Measurements from ENCODE around the genes LSS and PCNT.

DNA sequence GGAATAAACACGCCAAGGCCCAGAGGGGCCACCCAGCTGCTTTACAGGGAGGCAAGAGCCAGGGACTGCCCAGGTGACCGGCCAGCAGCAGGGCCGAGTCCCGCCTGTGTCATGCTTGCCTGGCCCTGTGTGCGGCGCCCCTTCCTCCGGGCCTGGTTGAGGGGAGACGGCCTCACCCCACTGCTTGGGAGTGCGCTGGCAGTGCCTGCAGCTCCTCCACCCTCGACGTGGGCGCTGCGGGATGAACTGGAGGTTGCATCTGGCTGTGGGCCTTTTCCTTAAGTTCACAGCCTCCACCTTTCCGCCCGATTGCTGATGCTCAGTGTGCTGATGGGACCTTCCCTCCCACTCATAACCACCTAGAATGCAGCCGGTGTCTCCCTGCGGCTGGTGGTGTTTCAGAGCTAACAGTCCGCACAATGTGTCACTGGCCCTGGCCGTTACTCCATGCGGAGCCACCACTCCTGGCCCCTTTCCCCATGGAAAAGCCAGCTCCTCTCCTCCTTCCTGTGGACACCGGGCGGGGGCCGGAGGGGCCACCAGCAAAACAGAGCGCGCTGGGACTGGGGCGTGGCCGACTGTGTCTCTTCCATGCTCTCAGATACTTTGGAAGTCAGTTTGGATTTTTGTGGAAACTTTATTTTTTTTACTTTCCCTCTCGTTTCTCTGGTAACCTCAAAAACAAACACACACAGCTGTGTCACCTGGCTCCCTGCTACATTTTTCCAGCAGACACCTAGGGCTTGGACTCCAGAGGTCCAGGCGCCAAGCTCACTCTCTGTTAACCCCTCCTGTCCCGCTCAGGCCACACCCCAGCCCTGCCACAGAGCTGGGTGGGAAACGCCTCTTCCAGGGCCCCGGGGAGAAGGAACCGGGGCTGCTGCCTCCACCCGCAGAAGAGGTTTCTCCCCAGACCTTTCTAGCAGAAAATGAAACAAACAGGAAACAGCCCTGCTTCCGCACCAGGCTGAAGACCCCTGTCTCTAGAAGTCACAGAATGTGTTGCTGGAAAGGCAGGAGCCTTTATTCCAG lies 32.7 kb upstream of the COL6A2 start:
- RRBS = 20% methylated on average over 6 of the region's 35 CpGs

- RRBS = 17% methylated on average over 3 of the region's 11 CpGs
Measured at GRCh38 chr21:46065962-46066231, 32.0 kb upstream of the COL6A2 start.

DNA sequence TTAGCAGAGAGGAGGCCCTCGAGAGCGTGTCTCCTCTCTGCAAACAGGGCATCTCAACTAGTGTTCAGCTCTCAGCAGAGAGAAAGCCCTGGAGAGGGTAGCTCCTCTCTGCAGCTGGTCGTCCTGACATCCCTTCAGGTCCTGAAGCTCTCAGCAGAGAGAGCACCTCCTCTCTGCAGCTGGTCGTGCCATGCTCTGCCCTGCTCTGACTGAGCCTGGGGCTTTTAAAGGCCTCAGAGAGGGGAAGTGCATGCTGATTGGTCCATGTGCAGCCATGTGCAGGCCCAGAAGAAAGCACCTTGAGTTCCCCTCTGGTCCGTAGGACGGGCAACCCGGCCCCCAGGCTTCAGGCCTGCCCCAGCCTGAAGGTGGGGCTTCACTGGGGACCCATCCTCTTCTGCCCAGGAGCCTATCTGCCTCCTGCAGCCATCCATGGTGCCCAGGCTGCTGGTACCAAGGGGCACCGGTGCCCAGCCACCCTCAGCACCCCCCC lies 11.2 kb downstream of the COL6A2 start:
- RRBS = no CpG with 5 or more reads among the region's 8 CpGs

DNA sequence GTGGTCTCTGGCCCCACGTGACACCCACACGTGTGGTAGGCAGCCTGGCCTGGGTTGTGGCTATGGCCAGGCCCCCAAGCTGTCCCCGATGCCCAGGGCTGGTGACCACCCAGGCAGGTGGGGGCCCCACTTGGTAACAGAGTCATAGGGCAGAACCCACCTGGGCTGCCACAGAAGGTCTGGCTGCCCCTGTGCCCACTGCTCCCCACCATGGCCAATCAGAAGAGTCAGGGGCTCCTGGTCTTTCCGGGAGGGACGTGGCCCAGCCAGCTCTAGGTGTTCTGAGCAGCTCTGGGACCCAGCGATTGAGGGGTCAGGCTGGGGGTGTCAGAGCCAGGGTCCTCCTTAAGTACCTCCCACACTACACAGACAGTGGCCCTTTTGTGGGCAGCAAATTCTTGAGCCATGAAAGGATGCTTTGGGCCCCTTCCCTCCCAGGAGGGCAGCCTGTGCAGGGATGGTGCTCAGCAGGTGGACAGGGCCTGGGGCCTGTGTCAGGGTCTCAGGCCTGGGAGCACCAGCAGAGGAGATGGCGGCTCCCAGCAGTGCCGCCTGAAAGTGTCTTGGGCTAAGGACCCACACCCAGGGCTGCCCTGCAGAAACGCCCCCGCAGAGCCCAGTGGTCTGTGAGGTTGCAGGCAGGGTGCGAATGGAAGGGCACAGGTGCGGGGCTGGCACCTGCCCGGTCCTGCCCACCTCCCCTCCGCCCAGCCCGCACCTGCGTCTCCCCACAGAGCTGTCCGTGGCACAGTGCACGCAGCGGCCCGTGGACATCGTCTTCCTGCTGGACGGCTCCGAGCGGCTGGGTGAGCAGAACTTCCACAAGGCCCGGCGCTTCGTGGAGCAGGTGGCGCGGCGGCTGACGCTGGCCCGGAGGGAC lies 23.9 kb downstream of the FTCD start:
- RRBS = 91% methylated on average over 8 of the region's 32 CpGs

GRCh38 chr21:46151372-46151823 lies 4.0 kb downstream of the FTCD start:
- RRBS = 23% methylated on average over 1 of the region's 33 CpGs

GRCh38 chr21:46199329-46199967 lies 15.2 kb upstream of the SPATC1L start:
- RRBS = no CpG with 5 or more reads among the region's 9 CpGs

DNA sequence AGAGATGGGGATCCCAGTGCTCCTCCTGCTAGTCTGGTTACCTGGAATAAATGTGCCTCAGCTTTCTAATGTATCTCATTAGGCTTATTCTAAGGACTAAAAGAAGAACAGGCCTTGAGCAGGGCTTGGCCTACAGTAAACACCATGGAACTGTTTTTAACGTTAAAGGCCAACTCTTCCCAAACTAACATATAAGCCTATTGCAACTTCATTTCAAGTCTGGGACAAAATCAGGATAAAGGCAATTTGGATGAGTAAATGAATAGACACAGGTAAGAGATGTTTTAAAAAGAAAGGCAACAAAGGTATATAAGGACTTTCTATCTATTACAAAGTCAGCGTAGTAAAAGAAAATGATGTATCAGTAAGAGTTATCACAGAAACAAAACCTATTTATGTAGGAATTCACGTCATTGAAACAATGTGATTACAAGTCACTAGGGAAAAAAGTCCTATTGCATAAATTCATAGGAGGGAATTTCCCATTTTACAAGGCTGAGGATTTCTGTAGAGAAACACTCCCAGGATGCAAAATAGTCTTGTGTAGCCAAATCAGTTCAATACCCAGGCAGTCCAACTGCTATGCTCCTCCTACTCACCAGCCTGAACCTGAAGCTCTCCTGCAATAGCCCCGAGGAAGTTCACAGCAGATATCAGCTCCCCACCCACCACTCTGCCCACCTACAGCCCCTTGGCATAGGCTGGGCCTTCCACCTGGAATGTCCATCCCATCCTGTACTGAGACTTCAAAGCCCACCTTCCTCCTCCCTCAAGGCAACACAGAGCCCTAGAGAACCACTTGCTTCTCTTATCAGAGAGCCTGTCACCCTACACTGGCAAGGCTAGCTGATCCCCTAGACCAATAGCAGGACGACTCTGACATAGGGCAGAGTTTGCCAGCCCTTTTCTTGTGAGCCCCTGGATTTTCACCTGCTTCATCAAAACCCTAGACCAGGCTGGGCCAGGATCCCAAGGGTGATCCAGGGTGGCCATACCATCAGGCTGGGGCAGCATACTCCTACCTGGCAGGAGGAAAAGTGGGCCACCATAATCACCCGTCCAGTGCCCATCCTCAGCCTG lies 1.7 kb downstream of the LSS start:
- RRBS = no CpG with 5 or more reads among the region's 6 CpGs

DNA sequence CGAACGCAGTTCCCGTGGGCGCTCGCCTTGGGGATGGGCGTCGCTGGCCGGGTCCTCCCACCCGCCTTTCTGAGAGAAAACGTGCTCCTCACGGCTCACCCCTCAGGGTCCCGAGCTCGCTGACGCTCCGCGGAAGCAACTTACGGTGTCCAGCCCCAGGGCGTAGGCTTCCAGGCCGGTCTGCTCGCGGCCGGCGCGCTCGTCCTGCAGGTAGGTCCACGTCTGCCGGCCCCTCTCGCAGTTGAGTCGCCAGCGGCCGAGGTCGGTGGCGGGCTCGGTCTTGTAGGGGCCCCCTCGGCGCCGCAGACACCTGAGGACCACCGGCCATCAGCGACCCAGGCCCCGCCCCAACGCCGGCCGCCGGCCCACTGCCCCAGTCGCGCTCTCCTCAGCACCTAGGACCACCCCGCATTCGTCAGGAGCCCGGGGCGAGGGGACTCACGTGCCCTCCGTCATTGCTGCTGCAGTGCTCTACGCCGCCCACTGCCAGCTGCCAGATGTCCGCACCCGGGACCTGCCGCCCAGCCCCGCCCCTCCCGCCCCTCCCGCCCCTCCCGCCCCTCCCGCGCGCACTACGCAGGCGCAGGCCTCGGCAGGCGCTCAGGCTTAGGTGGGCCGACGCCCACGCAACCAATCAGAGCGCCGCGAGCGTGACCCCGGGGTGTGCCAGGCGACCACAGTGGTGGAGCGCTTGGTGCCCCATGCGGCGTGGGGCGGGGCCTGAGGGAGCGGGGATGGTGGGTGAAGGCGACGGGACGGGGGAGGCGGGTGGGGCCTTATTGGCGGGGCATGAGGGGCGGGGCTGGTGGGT lies at the start of gene LSS:
LSS (minus strand) TSS at position 485 of the 811 bp plus-strand sequence.
- RRBS = 2% methylated on average over 26 of the region's 88 CpGs

- RRBS = no CpG with 5 or more reads among the region's 14 CpGs
Measured at GRCh38 chr21:46234746-46235862, 6.5 kb upstream of the LSS start.

DNA sequence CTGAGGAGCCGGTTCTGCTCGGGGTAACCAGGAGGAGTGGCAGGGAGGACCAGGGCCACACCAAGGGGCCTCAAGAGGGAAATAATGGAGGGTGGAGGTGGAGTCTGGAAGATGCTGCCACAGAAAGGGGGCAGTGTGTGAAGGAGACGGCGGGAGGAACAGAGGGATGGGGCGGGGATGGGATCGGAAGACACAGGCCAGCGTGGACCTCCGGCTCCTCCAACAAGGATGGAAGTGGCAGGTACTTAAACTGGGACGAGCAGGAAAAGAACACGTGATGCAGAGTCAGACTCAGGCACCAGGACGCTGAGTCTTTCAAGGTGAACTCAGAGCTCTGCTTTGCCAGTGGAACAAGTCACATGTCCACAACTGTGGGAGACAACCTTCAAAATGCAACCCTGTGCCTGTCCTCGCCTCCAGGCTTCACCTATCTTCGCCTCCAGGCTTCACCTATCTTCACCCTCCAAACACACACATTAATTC lies 27.7 kb upstream of the LSS start:
- RRBS = no CpG with 5 or more reads among the region's 13 CpGs

DNA sequence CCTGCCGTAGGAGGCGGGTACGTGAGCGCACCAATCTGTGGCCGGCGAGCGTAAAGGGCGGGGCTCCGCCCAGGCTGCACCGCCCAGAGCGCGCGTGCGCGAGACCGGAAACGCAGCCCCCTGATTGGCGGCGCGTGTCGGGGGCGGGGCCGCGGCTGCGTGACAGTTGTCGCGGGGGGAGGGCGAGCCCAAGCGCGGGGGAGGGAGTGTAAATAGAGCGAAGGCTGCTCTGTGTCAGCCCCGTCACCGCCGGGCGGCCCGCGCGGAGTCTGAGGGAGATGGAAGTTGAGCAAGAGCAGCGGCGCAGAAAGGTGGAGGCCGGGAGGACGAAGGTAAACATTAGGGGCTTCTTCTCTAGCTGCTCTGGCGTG lies at the start of gene PCNT:
PCNT (plus strand) TSS at position 206 of the 371 bp plus-strand sequence.
- RRBS = 3% methylated on average over 22 of the region's 43 CpGs

DNA sequence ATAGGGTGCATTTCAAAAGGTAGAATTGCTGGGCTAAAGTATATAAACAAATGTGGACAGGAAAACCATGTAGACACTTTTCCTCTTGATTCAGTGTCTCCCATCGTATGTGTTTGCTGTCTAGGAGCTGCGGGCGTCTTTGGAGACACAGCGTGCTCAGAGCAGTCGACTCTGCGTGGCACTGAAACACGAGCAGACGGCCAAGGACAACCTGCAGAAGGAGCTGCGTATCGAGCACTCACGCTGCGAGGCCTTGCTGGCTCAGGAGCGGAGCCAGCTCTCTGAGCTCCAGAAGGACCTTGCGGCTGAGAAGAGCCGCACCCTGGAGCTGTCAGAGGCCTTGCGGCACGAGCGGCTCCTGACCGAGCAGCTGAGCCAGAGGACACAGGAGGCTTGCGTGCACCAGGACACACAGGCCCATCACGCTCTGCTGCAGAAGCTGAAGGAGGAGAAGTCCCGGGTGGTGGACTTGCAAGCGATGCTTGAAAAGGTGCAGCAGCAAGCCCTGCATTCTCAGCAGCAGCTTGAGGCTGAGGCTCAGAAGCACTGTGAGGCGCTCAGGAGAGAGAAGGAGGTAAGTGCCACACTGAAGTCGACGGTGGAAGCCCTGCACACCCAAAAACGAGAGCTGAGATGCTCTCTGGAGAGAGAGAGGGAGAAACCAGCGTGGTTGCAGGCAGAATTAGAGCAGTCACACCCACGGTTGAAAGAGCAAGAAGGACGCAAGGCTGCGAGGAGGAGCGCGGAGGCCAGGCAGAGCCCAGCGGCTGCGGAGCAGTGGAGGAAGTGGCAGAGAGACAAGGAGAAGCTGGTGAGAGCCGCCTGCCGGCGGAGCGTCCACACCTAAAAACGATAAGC lies 27.1 kb upstream of the DIP2A start:
- RRBS = no CpG with 5 or more reads among the region's 40 CpGs

- RRBS = no CpG with 5 or more reads among the region's 4 CpGs
Measured at GRCh38 chr21:46622188-46622756, 13.2 kb upstream of the PRMT2 start.

- RRBS = 8% methylated on average over 32 of the region's 52 CpGs
Measured at GRCh38 chr21:46666944-46667735, 31.7 kb downstream of the PRMT2 start.